Temporal lobe (tissue), 2 donors: ENCODE results near the gene PTPRC.

GRCh38 chr1:198157511-198157920 is 718 bp downstream of the NEK7 start:
- RAMPAGE, long total RNA = no peak

- RAMPAGE, long total RNA = no peak
These were observed 5.0 kb downstream of the NEK7 start for GRCh38 chr1:198161529-198162431.

GRCh38 chr1:198165975-198166235 is 9.1 kb downstream of the NEK7 start:
- RAMPAGE, long total RNA = no peak

- RAMPAGE, long total RNA = no peak
These were observed 97.1 kb downstream of the ATP6V1G3 start for GRCh38 chr1:198443180-198443908.

- RAMPAGE, long total RNA = no peak
These were observed 20.7 kb downstream of the ATP6V1G3 start for GRCh38 chr1:198519548-198520416.

GRCh38 chr1:198622444-198622957 is 16.3 kb upstream of the PTPRC start:
- RAMPAGE, long total RNA = no peak

GRCh38 chr1:198638739-198639346 is at the start of gene PTPRC:
PTPRC (plus strand) TSS chr1:198639040.
- RAMPAGE, long total RNA = no peak

- RAMPAGE, long total RNA = no peak
These were observed 18.7 kb downstream of the PTPRC start for GRCh38 chr1:198657383-198658185.

GRCh38 chr1:198658431-198658848 is 19.6 kb downstream of the PTPRC start:
- RAMPAGE, long total RNA = no peak

DNA sequence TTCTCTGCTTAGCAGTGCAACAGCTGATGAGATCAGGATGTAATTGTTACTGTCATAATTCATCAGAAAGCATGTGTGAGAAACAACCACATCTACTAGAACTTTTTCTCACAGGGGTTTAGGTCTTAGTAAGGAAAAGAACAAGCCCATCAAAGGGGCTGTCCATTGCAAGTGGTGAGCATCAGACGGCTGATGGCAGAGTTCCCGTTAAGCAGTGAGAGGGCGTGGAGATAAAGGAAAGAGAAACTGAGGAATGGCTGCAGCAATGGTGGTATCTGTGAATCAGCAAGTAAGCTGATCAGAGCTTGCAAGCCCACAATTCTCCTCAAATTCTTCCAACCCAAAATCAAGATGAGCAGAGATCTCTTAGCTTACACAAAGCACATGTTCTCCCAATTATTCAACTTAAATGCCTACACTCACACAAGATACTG is 64.7 kb downstream of the PTPRC start:
- RAMPAGE, long total RNA = no peak

DNA sequence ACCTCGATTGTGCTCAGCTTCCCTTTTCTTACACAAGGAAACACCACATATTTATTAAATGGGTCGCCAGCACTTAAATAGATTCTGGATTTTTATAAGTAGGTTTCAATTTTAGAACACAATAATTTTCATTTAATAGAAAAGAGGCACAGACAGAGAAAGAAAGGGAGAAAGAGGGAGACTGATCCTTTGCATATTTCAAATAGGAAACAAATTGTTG is 113.1 kb downstream of the PTPRC start:
- RAMPAGE, long total RNA = no peak

GRCh38 chr1:198929619-198930861 is 291.2 kb downstream of the PTPRC start:
- RAMPAGE, long total RNA = no peak

DNA sequence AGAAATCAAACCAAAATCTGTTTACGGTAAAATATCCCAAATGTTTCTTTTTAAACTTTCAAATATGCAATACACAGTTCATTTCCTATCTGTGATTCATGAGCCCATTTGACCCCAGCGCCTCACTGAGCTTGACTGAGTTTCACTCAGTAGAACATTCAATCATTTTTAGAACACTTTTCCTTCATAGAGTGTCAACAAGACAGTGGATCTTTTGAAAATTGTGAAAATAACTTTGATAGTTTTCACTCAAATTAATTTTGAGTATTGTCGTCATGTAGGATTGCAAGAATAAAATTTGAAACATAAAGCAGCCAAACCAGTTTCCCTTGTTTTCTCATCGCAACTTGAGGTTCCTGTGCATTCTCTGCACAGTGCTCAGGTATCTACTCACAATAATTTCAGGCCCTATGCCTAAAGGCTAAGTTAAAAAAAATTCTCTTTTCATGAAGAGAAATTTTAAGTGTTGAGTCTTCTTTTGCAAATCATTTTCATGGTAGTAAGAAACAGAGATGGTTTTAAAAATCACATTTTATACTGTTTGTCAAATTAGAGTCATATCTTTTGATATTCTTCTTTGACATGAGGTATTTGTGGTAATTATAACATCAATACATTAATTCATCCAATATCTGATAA is 293.9 kb downstream of the PTPRC start:
- RAMPAGE, long total RNA = no peak

- RAMPAGE, long total RNA = no peak
These were observed 64.0 kb upstream of the ZNF281 start for GRCh38 chr1:200473812-200474176.

GRCh38 chr1:200852265-200852938 is 20.4 kb upstream of the GPR25 start:
- RAMPAGE, long total RNA = no peak

DNA sequence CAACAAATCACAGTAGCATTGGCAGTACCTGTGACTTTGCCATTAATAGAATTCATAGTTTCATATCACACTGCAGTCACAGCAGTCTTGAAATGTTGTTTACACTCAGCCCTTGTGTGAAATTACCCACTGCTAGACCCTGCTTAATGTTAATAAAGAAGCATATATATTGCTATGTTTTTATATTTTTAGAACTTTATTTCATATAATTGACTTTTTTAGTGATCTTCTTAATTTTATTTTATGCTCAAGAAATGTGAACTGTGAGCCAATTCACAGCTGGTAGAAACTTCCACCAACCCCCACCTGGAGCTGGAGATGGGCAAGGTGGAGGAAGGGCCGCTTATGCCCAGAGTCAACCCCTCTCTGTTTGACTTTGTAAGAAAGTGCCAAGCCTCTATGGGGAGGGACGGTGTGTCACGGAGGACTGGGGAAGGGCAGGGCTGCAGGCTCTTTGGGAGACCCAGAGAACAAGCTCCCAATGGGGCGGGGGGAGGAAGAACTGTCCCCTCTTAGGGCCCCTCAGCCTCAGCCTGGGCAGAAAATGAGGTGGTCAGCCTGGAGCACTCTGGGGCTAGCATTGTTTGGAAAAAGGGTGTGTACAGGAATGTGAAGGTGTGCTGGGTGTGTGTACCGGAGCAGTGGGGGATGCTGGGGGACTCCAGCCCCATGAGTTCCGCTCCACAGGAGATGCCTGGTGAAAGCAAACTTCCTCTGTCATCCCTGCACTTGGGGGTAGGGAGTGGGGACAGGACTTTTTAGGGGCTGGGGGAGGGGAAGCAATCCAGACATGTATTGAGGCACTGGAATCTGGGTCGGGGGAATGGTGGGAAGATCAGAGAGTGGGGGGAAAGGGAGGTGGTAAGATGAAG is 1.4 kb upstream of the INAVA start:
- RAMPAGE, long total RNA = no peak

GRCh38 chr1:200896498-200897554 is 2.1 kb downstream of the INAVA start:
- RAMPAGE, long total RNA = no peak

DNA sequence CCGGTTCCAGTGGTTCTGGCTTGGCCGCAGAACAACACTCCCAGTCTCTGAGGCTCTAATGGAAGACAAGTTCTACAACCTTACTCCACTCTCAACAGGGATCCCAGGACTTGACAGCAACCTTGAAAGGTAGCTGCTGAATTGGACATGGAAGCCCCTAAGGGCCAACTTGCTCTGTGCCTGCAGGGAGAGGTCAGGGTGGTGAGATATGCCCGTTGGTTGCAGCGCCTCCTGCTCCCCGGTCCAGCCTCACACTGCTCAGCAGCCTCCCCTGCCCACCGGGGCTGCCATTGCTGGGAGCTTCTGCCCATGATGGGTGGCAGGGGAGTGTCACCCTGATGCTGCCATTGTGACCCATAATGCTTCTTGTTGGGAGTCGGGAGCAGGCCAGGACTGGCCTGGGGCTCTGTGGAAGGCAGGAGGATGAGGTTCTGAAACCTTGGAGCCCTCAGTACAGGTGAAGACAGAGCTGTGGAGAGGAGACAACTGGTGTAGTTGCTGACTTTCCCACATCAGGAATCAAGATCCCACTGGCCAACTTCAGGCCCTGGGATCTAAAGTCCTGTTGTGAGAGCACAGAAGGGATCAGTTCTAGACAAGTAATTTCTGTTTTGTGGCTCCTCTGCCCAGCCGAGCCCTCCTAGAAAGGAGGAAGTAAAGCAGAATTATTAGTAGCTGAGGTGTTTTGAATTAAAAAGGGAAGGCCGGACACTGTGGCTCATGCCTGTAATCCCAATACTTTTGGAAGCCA is 8.0 kb downstream of the INAVA start:
- RAMPAGE, long total RNA = no peak

GRCh38 chr1:200907603-200907944 is 12.9 kb downstream of the INAVA start:
- RAMPAGE, long total RNA = no peak

GRCh38 chr1:201021677-201022286 is 1.7 kb downstream of the KIF21B start:
- RAMPAGE, long total RNA = no peak